Skin of body (tissue), 2 donors: Measurements from ENCODE around the genes DLG2 and CCDC89.

DNA sequence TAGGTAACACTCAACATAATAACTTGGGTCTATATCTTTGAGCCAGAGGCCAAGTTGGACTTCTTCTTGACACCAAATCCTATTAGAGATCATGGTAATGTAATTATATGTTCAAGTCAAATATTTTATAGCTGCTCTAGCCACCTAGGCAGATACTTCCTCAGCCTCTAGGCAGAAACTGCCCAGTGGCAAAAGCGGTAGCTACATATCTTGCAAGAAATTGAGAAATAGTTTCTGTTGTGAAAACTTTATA lies 253.8 kb upstream of the NARS2 start:
- RAMPAGE, long total RNA, result no peak

- RAMPAGE, long total RNA, result no peak
Measured at GRCh38 chr11:78833098-78833348, 258.4 kb upstream of the NARS2 start.

- RAMPAGE, long total RNA, result no peak
Measured at GRCh38 chr11:79438527-79439181, 2.2 kb downstream of the TENM4 start.

- RAMPAGE, long total RNA, result no peak
Measured at GRCh38 chr11:79580684-79581167, 139.9 kb upstream of the TENM4 start.

- RAMPAGE, long total RNA, result no peak
Measured at GRCh38 chr11:82419911-82420110, 313.9 kb downstream of the FAM181B start.

- RAMPAGE, long total RNA, result no peak
Measured at GRCh38 chr11:82734063-82734249, 292 bp upstream of the FAM181B start.

DNA sequence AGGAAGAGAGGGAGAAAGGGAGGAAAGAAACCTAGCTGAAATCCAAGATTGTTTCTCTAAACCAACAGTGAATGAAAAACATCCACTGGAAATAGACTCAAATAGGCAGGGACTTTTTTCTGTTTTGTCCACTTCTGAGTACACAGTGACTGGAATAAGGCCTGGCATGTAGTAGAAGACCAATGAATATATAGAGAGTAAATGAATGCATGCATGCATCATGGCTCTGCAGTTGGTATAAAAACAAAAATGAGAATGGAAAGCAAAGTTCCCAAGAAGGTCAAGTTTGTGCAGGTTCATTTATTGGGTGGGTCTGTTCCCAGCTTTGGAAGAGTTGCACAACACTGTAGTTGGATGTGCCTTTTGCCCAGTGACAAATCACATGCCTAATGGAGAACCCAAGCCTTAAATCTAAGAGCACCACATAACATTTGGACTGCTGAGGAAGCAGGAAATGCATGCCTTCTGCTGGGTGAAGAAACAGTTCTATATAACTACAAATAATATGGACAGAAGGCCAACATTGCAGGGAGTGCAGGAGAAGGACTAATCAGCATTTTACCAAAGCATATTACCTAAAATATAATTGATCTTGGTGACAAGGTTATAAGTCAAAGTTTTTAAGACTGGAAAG lies 30.6 kb downstream of the PRCP start:
- RAMPAGE, long total RNA, result no peak

GRCh38 chr11:82992274-82992676 lies 79.4 kb downstream of the RAB30 start:
- RAMPAGE, long total RNA, result no peak

DNA sequence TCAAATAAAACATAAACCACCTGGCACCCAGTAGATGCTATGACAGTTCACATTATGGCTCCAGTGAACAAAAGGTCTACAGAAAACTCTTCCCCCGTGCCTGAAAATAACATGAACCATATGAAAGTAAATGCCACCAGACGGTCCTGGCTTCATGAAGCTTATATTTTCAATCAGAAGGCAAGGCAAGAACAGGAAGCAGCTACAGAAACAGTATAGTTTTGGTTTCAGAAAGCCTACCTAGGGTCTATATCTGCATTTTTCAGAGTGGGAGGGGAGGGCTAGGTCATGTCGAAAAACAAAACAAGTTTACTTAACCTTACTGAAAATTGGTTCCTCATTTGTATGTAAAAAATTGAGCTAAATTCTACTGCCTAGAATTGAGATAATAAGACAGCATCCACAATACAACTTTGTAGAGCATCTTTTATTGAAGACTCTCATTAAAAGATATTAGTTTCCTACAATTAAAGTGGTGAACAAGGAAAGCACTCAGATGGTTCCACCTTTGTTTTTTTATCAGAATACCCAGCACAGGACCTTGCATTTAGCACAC lies 9.7 kb downstream of the RAB30 start:
- RAMPAGE, long total RNA, result no peak

GRCh38 chr11:83162971-83164141 lies 6.4 kb downstream of the PCF11 start:
- RAMPAGE, long total RNA, result no peak

DNA sequence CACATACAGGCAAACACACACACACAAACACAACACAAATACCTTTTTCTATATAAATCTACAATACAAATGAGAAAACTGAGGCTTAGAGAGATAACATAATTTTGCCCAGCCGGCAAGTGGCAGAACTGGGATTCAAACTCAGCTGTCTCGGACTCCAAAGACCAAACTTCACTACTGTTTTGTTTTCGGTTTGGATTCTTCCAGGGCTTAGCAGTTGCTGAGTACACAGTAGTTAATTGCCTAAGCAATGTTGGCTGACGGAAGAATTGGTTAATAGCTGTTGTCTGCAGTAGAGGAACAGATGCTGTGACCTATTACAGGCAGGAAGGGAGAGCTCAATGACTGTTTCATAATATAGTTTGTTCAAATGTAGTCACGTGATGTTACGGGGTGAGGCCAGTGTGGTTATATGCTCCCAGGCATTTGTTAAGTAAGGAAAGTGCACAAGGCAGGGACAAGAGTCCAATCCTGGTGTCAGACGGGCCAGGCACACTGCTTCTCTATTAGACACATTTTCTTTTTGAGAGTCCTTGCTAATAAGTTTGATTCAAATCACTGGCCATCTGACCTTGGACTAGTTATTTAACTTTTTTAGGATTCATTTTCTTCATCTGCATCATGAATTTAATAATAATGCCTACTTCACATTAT lies 222.6 kb upstream of the CCDC90B start:
- RAMPAGE, long total RNA, result no peak

DNA sequence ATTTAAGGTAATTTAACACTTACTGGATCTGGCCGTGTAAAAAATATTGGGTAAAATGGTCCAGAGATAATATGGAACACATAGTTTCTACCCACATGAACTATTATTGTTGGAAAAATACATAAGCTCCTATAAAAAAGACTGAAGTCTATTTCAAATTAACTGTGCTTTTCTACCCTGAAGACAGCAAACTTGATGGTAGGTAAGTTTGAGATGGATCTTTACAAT lies 729.4 kb downstream of the DLG2 start:
- RAMPAGE, long total RNA, result no peak

- RAMPAGE, long total RNA, result no peak
Measured at GRCh38 chr11:85626979-85627616, at the start of gene DLG2. Gene DLG2, minus strand, starts transcription at chr11:85627344.

GRCh38 chr11:85682242-85683397 lies 3.4 kb downstream of the CCDC89 start:
- RAMPAGE, long total RNA, result no peak

DNA sequence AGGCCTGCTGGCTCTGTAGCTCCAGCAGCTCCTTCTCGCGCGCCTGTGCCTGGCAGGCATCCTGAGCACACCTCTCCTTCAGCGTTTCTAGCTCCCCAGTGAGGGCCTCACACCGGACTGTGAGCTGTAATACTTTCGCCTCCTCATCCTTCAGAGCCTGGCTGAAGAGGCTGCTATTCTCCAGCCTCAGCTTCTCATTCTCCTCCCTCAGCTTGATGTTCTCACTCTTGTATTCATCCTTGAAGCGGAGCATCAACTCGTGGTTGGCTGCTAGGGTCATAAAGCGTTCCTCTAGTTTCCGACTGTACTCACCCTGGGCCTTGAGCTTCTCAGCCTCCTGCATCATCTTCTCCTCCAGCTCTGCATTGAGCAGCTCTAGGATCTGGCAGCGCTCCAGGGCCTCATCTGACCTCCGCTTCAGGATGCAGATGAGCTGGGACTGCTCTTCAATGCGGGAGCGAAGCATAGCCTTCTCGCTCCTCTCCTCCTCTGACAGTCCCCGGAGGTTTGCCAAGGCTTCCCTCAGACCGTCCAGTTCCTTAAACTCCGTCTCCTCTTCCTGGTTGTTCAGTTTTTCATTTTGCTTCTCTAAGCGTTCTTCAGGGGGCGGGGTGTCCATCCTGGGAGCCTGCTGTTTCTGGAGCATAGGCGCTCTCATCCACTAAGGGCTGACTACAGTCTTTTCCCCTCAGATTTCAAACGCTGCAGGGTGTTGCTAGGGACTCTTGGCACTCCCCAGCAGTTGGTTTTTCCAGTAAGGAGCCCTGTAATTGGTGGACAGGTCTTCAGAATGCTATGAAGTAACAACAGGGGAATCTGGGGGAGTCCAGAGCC lies at the start of gene CCDC89:
Gene CCDC89 (minus strand): TSS at position 723 of the 834 bp plus-strand sequence.
- RAMPAGE, long total RNA, result no peak

DNA sequence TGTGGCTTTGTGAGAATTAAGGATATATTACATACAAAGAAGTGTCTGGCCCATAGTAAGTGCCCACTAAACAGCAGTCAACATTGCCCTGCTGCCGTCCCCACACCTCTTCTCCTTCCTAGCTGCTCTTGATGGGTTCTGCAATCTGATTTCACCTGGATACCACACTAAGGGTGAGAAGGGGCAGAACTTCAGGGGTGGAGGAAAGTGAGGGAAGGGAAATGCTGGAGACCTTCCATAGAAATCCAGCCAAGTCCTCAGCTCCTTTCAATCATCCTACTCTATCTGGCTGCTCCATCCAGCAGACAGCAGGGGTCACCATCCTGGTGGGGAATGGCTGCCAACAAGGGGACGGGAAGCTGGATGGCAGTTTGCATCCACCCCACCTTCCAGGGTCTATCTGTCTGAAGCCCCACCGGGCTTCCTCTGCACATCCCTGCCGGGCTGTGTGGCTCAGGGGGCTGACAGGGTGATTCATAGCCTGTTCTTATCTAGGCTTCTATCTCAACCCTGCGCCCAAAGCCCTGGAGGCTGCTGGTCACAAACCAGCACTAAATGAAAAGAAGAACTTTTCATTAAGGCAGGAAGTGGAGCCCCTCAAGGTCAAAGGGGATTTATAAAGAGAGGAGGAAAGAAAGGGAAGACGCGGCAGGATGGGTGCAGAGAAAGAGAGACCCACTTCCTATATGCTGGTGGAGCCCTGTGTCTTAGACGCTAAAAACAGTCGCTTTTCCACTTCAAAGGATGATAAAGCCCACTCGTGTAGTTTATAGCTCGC lies 1.1 kb downstream of the SYTL2 start:
- RAMPAGE, long total RNA, result no peak

GRCh38 chr11:85953610-85954895 lies 98.9 kb downstream of the CCDC83 start:
- RAMPAGE, long total RNA, result no peak

- RAMPAGE, long total RNA, result no peak
Measured at GRCh38 chr11:85957463-85958579, 102.6 kb downstream of the CCDC83 start.

DNA sequence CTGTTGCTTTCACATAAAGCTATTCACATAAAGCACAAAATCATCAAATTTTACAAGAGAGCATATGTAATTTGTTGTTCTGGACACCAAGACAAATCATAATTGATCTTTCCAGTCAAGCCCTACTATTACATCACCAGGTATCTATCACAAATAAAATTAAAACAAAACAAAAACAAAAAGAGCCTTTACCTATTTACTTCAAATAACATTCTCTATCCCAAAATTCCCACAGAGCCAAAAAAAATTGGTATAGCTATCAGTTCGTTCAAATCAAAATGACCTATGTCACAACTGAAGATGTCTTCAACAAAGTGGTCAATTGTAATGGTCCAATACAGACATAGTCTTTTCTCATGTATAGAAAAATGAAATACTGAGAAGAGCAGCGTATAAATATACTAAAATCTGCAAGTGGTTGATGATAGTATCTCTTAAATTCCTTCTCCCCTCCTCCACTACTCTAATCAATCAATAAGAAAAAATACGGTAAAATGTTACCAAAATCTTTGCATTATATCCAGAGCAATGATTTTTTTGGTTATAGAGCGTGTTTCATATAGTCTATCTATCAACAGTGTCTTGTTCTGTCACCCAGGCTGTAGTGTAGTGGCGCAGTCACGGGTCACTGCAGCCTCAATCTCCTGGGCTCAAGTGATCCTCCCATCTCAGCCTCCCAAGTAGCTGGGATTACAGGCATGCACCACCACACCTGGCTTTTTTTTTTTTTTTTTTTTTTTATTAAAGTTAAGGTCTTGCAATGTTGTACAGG lies 105.5 kb downstream of the PICALM start:
- RAMPAGE, long total RNA, result no peak

- RAMPAGE, long total RNA, result no peak
Measured at GRCh38 chr11:85983728-85984102, 85.2 kb downstream of the PICALM start.